Ovary (tissue), 7 donors: ENCODE data around the genes MAMLD1, MAGEA2B and NSDHL.

- PRO-cap, 7 experiments = no peak in any of the 7 experiments
- RAMPAGE, long total RNA, 2 experiments = no peak in any of the 2 experiments
Observed at GRCh38 chrX:150291050-150291576, 72.0 kb upstream of the MAMLD1 start.

DNA sequence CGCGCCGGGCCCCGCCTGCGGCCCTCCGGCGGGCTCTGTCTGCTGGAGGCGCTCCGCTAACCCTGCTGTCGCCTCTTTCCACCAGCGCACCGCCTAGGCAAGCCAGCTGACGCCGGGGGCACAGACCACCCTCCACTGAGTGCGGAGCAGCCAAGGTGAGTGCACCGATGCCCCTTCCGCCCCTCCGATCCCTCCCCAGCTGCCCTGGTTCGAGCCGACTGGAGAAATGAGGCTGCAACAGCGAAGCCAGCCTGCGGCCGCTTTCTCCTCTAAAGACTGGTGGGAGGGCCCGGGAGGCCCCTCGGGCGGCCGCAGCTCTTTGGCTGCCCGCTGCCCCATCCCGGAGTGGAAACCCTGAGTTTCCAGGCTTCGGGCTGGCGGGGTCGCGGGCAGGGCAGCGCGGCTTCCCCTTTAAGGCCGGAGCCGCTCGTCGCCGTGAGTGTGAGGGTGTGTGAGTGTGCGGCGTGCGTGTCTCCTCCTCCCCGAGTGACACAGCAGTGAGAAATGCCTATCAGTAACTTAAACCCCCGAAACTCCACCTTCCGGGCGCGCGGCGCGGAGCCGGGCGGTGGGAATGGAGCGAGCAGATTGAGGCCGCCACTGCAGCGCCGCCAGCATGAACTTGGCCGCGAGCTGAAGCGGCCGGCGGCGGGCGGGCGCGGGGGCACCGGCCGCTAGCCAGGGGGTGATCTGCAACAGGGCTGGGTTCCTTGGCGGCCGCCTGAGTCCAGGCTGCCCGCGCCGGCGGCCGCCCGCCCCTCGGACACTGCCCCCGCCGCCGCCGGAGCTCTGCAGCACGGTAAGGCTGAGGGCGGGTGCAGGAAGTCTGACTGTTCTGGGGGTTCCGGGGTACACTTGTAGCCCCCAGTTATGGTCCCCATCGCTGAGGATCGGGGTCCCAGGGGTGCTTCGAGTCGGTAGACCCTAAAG is at the start of gene MAMLD1:
TSS of gene MAMLD1 (plus strand) at position 586 of the 930 bp plus-strand sequence.
- PRO-cap, 7 experiments = peak in 7 of 7 experiments; most common plus-strand start position 547 of the sequence (in 7); most common minus-strand start position 443 of the sequence (in 5)
- RAMPAGE, long total RNA, 2 experiments = start-site peak on the minus strand in 1 of 2 experiments, centred at position 467 of the sequence, 10 reads per replicate

GRCh38 chrX:150470521-150471240 is 97.7 kb upstream of the MTM1 start:
- PRO-cap, 7 experiments = no peak in any of the 7 experiments
- RAMPAGE, long total RNA, 2 experiments = no peak in any of the 2 experiments

- PRO-cap, 7 experiments = no peak in any of the 7 experiments
- RAMPAGE, long total RNA, 2 experiments = no peak in any of the 2 experiments
Observed at GRCh38 chrX:150899141-150900119, 962 bp upstream of the CD99L2 start.

GRCh38 chrX:150984206-150985263 is 1.4 kb downstream of the HMGB3 start:
- PRO-cap, 7 experiments = no peak in any of the 7 experiments
- RAMPAGE, long total RNA, 2 experiments = no peak in any of the 2 experiments

DNA sequence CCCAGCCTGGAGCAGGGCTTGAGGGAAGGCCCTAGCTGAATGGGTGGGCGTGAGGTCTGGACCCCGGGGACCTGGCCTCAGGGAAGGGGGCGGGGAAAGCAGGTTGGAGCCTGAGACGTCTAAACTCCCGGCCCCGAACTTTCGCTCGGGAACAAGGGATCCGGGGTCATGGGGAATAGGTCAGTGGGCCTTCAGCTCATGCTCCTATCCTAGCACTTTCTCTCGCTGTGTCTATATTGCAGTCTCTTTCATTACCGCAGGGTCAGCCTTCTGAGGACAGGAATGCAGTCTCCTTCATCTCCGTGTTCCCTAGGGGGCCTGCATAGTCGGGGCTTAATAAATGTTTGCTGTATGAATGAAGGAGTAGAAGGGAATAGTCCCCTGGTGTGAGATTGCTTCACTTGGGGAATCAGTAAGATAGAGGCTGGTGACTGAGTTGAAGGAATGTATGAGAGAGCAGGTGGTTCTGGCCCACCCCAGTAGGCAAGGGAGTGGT is 443 bp downstream of the VMA21 start:
- PRO-cap, 7 experiments = no peak in any of the 7 experiments
- RAMPAGE, long total RNA, 2 experiments = no peak in any of the 2 experiments

DNA sequence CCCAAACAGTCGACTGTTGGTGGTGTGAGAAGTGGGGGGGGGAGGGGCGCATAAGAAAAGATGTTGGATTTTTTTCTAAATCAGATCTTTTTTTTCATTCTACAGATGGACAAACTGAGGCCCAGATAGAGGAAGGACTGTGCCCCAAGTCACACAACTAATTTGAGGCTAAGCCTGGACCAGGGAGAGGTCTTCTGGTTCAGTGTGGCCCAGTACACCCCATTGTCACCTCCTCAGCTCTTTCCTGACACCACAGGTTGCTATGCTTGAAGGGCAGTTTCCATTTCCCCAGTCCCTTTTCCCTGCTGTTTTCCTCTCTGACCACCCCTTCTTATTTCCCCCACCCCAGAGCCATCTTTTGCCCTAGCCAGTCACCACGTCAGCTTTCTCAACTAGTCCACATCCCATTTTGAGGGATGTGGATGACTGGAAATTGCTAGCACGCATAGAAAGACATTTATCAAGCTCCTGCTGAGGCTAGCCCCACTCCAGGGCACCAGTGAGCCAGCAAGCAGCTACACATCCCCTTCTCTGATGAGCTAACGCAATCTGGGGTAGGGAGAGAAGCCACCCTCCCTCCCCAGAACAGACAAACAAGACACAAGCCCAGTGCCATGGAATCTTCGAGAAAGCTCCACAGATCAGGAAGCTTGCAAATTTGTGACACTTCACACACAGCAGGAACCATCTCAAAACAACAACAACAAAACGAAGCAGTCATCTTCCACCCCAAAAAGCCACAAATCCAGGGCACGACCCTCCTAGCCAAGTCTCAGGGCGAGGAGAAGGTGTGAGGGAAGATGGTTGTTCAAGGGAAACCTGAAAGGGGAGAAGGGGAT is 1.3 kb downstream of the GABRE start:
- PRO-cap, 7 experiments = no peak in any of the 7 experiments
- RAMPAGE, long total RNA, 2 experiments = no peak in any of the 2 experiments

- PRO-cap, 7 experiments = no peak in any of the 7 experiments
- RAMPAGE, long total RNA, 2 experiments = no peak in any of the 2 experiments
Observed at GRCh38 chrX:152156885-152157698, 18.7 kb upstream of the MAGEA10 start.

DNA sequence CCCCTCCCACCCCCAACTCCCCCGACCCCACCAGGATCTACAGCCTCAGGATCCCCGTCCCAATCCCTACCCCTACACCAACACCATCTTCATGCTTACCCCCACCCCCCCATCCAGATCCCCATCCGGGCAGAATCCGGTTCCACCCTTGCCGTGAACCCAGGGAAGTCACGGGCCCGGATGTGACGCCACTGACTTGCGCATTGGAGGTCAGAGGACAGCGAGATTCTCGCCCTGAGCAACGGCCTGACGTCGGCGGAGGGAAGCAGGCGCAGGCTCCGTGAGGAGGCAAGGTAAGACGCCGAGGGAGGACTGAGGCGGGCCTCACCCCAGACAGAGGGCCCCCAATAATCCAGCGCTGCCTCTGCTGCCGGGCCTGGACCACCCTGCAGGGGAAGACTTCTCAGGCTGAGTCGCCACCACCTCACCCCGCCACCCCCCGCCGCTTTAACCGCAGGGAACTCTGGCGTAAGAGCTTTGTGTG is at the start of gene MAGEA2B:
TSS of gene MAGEA2B (plus strand) at position 239 of the 484 bp plus-strand sequence.
- PRO-cap, 7 experiments = no peak in any of the 7 experiments
- RAMPAGE, long total RNA, 2 experiments = no peak in any of the 2 experiments

- PRO-cap, 7 experiments = peak in 7 of 7 experiments; most common plus-strand start chrX:152831035 (in 7); most common minus-strand start chrX:152830734 (in 7)
- RAMPAGE, long total RNA, 2 experiments = start-site peak on the plus strand in 2 of 2 experiments, at chrX:152830990-152831045 at its widest, 43 to 92 reads per replicate; start-site peak on the minus strand in 2 of 2 experiments, at chrX:152830714-152830757 at its widest, 1,013 to 7,368 reads per replicate
Observed at GRCh38 chrX:152830413-152831497, at the start of gene NSDHL. NSDHL (plus strand) TSS chrX:152831063.

DNA sequence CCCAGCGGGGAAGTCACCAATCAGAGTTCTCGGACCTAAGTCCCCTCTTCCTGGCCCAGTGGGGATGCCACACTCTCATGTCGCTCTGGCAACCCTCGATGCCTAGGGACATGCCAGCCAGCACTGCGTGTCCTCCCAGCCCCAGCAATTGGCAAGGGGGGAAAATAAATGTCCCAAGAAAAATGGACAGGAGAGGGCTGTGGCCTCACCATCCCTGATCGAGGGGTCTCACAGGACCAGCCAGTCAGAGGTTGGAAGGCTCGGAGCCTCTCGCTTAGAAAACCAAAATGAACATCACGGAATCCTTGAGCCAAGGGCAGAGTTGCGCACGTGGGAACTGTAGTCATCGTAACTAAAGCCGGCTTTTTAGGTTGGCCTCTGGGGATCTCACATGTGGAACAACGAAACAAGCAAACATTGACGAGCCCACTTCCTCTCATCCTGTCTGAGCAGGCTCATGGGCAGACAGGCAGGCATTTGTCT is 8.9 kb upstream of the TREX2 start:
- PRO-cap, 7 experiments = no peak in any of the 7 experiments
- RAMPAGE, long total RNA, 2 experiments = no peak in any of the 2 experiments

DNA sequence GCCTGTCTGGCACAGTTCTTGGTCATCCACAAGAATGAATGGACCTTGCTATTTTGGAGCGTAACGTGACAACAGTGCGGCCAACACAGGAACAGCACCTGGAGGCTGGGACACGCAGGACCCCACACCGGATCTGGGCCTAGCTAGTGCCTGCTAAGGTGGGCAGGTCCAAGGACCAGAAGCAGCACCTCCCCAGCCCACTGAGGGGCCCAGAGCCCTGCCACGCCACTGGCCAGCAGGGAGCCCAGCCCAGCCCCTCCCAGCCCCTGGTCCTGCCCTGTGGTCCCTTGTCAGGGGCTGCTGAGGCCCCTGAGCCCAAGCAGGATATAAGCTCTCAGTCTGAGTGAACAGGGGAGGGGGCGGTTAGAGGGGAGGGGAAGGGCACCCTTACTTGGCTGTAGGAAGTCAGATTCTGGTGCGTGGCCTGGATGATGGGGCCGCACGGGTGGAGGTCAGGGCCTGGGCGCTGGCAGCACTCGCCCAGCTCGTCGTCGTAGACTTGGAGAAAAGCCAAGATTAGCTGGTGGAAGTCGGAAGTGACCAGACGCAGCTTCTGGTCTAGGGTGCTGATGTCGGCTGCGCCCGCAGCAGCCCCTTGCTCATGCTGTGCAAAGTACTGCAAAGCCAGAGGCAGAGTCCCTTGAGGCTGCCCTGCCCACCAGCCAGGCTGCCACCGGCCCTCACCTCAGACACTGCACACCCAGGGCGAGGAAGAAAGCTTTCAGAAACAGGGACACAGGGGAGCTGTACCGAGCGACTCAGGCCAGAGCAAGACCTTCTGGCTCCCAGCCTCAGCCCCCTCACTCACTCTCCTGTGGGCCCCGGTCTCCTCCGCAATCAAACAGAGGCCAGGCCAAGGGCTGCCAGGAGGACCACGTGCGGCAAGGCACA is 9.5 kb upstream of the TREX2 start:
- PRO-cap, 7 experiments = no peak in any of the 7 experiments
- RAMPAGE, long total RNA, 2 experiments = no peak in any of the 2 experiments

- PRO-cap, 7 experiments = no peak in any of the 7 experiments
- RAMPAGE, long total RNA, 2 experiments = no peak in any of the 2 experiments
Observed at GRCh38 chrX:153582946-153583267, 16.0 kb downstream of the CCNQ start.

DNA sequence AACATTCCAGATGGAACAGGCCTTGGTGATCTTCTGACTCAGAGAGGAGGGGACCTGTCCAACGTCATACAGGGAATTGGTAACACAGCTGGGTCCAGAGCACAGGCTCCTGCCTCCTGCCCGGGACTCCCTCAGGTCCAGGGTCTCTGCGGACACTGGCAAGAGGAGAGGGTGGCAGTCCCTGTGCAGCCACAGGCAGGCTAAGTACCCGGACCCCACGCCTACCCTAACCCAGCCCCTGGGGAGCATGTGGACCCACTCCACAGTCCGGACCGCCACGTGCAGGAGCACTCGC is 10.3 kb downstream of the CCNQ start:
- PRO-cap, 7 experiments = no peak in any of the 7 experiments
- RAMPAGE, long total RNA, 2 experiments = no peak in any of the 2 experiments

GRCh38 chrX:153688921-153690086 is 1.6 kb downstream of the SLC6A8 start:
- PRO-cap, 7 experiments = peak in 1 of 7 experiments; most common minus-strand start chrX:153689021 (in 1)
- RAMPAGE, long total RNA, 2 experiments = no peak in any of the 2 experiments

DNA sequence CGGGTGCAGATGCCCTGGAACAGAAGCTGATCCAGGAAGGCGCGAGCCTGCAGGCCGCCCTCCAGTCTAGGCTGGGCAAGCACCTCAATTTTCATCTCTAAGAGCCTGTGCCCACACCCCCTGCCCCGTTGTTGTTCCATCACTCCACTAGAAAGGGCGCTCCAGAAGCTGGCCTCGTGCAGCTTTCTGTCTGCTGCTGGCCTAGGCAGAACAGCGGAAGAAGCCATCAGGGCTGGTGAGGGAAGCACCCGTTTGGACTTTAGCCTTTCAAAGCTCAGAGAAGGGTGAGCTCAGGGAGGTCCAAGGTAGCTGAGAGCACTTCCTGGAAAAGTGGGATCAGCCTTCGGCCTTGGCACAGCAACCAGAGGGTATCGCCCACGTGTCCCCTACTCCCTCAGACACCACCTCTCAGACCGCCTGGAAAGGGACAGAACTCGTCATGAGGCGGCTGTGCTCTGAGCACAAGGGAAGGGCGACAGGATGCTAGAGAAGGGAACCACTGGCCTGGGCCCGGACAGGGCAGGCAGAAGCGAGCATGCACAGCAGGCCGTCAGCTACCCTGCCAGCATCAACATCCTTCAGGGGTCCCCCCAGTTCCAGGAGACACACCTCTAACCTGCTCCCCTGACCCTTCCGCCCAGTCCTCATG is 11.5 kb downstream of the SLC6A8 start:
- PRO-cap, 7 experiments = no peak in any of the 7 experiments
- RAMPAGE, long total RNA, 2 experiments = no peak in any of the 2 experiments

DNA sequence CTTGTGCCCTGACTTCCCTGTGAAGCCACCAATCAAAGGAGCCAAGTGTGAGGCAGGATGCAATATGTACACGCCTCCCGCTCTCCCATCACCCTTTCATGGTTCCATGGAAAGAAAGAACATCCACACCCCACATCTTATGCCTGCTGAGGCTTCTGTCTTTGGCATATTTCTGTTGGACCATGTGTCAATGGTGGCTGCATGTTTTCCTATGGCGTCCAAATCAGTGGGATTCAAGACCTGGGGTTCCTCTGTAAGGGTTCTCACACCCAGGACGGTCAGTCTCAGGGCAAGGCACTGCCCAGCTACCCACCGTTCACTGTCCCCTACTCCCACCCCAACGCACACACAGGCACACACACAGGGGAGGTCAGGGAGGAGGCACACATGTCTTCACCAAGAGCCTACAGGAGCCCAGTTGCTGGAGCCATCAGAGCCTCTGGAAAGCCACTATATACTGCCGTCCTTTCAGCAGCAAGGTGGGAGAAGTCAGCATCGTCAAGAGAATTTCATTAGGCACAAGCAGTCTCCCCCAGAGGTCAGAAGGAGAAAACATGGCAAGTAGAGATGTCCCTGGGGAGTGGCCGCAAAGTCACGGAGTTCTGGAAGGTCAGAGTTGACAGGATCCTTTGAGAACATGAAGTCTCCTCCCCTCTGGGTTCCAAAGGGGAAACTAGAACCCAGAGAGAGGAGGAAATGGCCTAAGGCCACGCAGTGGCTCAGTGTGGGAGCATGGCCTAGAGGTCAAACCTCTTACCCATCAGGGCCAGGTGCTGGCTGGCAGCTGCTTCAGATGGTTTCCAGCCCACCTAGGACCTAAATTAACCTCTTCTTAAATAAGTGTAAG is 1.1 kb downstream of the IDH3G start:
- PRO-cap, 7 experiments = peak in 1 of 7 experiments; most common plus-strand start position 676 of the sequence (in 1)
- RAMPAGE, long total RNA, 2 experiments = no peak in any of the 2 experiments

DNA sequence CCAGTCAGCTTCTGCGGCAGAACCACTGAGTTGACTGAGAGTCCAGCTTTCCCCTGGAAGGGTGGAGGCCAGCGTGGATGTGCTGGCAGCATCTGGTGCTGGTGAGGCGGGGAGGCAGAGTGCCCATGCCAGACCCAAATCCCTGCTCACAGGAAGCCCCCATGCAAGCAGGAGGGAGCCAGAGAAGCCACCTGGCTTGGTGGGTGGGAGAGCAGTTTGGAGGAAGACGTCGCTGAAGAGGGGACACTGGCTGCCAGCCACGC is 6.0 kb downstream of the PDZD4 start:
- PRO-cap, 7 experiments = no peak in any of the 7 experiments
- RAMPAGE, long total RNA, 2 experiments = no peak in any of the 2 experiments

- PRO-cap, 7 experiments = no peak in any of the 7 experiments
- RAMPAGE, long total RNA, 2 experiments = no peak in any of the 2 experiments
Observed at GRCh38 chrX:153943287-153943754, 1.1 kb downstream of the RENBP start.

- PRO-cap, 7 experiments = peak in 1 of 7 experiments; most common minus-strand start chrX:153948027 (in 1)
- RAMPAGE, long total RNA, 2 experiments = no peak in any of the 2 experiments
Observed at GRCh38 chrX:153947644-153948429, 3.4 kb upstream of the RENBP start.